ENCODE results near the gene CD151.

GRCh38 chr11:612890-614094 is 2.5 kb downstream of the IRF7 start:
- PRO-cap, result no peak
- RRBS, 2 experiments, result 77 to 90% methylated on average over 9 to 13 of the region's 56 CpGs

GRCh38 chr11:673895-674416 is 21.1 kb downstream of the DEAF1 start:
- PRO-cap, result no peak
- RRBS, 2 experiments, result no CpG with 5 or more reads among the region's 11 CpGs

DNA sequence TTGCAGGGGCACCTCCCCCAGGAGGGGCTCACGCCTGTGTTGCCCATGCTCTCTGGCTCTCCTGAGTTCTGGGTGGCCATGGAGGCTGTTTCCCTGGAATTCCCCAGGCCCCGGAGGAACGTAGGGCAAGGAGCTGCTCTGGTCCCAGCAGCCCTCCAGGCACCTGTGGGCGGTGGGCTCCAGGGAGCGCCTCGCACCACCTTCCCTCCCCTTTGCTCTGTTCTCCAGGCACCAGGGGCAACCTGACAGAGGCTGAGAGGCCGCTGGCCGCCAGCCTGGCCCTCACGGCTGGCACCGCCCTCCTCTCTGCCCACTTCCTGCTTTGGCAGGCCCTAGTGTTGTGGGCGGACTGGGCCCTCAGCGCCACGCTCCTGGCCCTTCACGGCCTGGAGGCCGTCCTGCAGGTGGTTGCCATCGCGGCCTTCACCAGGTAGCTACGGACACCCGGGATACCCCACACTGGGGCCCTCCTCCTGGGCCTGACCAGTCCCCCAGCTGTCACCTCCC is 3.3 kb upstream of the EPS8L2 start:
- PRO-cap, result no peak
- RRBS, 2 experiments, result no CpG with 5 or more reads among the region's 19 CpGs

GRCh38 chr11:726207-726890 is 20.3 kb downstream of the EPS8L2 start:
- PRO-cap, result no peak
- RRBS, 2 experiments, result 5 to 7% methylated on average over 29 to 31 of the region's 60 CpGs

DNA sequence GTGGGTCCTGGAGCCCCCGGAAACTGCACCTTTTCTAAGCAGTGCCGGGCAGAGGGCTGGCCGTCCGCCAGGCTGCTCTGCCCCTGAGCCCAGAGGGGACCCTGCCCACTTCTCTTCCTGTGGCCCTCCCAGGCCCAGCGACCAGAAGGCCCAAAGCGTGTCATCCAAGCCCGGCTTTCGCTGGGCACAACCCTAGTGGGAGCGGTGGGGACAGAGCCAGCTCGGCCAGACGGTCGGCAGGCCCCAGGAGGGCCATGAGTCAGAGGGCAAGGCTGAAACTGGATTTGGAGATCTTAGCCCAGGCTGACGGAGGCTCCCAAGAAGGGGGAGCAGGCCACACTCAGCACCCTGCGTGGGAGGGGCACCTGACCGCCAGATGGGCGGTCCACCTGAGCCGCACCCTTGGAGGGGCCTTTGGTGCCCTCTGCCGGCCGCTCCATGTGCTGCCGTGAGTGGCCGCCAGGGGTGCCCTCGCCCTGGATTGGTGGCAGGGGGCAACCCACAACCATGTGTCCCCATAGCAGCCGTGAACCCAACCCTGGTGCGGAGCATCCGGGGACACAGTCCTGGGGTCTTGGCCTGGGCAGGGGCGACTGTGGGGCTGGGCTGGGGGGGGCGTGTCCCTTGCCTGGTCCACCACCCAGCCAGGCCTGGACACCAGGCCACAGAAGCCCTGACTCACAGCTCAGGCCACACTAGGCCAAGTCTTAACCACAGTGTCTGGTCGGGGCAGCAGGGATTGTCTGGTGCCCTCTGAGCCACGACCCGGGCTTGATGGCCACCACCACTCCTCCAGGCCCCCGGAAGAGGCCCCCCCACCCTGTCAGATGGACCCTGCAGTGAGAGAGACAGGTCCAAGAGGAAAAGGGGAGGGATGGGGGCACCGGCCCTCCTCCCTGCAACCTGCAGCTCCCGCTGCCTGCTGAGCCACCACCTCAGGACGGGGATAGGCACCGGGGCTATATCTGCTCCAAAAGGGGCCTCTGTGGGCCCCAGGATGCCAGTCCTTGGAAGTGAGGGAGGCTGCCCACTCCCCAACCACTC is 19.2 kb upstream of the TALDO1 start:
- PRO-cap, result no peak
- RRBS, 2 experiments, result 55 to 63% methylated on average over 5 to 9 of the region's 35 CpGs

DNA sequence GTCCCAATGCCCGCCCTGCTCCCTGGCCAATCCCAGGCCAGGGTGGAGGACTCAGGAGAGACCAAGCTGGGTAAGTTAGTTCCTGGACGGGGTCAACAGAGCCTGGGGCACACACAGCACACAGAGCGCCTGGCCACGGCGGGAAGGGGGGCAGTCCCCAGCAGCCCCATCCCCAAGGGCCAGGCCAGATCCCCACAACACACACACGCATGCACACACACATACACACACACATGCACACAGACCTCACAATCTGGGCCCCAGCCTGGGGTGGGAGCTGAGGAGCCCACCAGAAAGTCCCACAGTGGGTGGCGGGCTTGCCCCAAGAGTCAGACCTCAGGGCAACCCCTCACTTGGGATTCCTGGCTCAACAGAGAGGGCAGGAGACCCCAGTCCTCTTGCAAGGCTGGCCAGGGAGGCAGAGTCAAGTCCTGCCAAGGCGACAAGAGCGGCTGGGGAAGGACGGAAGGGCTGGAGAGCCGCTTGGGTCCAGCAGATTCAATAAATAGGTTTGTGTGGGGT is 1.2 kb upstream of the CEND1 start:
- PRO-cap, result no peak
- RRBS, 2 experiments, result no CpG with 5 or more reads among the region's 11 CpGs

DNA sequence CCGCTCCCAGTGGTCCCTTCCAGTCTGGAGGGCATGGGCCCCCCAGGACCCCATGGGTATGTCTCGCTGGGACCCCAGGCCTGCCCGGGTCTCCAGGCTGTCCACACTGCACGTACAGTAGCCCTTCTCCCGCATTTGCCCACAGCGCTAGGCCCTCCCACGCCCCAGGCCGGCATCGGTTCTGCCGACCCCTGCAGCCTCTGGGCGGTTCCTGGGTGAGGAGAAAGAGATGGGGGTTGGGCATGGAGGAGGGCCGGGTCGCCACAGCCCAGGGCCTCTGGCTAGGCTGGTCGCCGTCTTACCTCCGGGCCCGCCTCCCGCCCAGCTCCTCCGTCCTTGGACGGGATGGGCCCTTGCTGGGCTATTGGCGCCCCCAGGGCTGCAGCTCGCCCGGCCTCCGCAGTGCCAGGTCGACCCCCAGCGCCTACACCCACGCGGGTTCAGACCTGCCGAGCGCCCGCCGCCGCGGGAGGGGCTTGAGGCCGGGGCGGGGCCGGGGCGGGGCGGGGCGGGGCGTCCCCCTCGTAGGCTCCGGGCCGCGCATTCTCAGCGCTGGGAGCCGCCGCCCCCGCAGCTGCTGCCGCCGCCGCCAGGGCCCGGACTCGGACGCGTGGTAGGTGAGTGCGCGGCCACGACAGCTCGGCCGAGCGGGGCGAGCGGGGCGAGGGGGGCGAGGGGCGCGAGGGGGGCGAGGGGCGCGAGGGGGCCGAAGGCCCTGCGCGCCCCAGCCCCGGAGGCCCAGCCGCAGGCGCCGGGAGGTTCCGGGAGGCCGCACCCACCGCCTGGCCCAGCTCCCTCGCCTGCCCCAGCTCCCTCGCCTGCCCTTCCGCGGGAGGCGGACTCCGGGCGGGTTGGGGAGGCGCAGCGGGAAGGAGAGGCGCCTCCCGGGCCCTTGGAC is at the start of gene CD151:
TSS of gene CD151 (plus strand) at position 543 of the 898 bp plus-strand sequence.
- PRO-cap, result unidirectional peak, plus-strand start at position 543 of the sequence
- RRBS, 2 experiments, result 2 to 4% methylated on average over 57 to 59 of the region's 92 CpGs

DNA sequence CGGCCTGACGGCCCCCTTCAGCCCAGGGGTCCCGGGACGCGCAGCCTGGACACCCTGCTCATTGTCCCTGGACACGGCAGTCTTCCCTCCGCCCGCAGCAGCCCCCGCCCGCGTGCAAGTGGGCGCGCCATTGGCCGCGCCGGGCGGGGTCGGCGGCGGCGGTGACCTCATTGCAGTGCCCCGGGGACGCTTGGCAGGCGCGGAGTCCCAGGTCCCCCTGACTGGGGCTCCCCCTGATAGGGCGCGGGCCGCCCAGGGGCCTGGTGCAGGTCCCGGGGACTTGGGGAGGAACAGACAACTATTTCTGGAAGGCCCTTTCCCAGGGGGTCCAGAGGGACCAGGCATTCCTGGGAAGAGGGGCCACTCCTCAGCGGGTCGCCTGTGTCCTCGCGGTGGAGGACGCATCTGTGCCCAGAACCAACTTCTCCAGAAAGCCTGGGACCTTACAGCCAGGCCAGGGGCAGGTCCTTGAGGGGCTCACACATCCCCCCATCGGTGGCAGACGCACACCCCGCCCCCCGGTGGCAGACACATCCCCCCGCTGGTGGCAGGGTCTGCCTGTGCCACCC is 640 bp downstream of the CD151 start:
- PRO-cap, result no peak
- RRBS, 2 experiments, result under 1 to 2% methylated on average over 14 to 23 of the region's 39 CpGs

GRCh38 chr11:931173-932053 is 5.7 kb downstream of the AP2A2 start:
- PRO-cap, result no peak
- RRBS, 2 experiments, result no CpG with 5 or more reads among the region's 14 CpGs

GRCh38 chr11:1090685-1091249 is 54.2 kb upstream of the MUC6 start:
- PRO-cap, result no peak
- RRBS, 2 experiments, result no CpG with 5 or more reads among the region's 17 CpGs

GRCh38 chr11:1108304-1108808 is 49.4 kb upstream of the MUC5AC start:
- PRO-cap, result no peak
- RRBS, 2 experiments, result 74 to 75% methylated on average over 4 of the region's 22 CpGs

DNA sequence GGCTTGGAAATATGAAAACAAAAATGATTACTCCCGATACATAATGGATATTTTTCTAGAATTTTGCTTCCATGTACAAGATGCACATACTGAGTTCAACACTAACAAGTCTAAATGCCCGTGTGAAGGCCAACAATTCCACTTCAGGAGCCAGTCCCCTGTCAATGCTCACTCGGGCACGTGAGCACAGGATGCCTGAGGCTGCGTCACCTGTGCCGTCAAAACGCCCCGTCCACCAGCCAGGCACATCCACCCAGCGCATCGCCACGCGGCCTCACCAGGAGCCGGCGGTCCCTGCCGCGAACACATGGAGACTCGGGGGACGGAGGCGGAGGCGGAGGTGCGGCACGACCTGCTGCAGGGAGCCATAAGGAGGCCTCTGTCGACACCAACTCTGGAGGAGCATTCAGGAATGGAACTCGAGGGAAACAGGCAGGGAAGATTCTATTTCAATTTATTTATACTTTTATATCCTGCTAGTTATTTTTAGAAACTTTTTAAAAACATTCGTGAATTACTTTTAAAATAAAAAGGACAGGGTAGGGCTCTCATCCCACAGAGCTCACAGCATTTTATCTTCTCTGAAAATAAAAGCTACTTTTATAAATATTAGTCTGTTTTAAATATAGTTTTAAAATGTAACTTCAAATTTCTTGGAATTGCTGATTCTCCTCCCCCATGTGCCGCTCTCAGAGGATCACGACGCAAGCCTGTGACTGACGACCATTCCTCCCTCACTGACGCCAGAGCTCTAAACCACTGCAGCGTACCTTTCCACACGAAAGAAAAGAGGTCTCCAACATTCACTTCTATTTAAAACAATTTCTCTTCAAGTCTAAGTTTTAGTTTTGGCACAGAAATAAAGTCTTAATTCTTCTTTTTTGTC is 9.6 kb downstream of the TOLLIP start:
- PRO-cap, result no peak
- RRBS, 2 experiments, result no CpG with 5 or more reads among the region's 32 CpGs

GRCh38 chr11:1309897-1310806 is 720 bp upstream of the TOLLIP start:
- PRO-cap, result bidirectional peak, plus-strand start at chr11:1310025, minus-strand start at chr11:1310023
- RRBS, 2 experiments, result 3 to 13% methylated on average over 6 to 14 of the region's 60 CpGs

- PRO-cap, result no peak
- RRBS, 2 experiments, result 49 to 60% methylated on average over 2 to 4 of the region's 26 CpGs
Measured at GRCh38 chr11:1458702-1459676, 27.6 kb downstream of the MOB2 start.

DNA sequence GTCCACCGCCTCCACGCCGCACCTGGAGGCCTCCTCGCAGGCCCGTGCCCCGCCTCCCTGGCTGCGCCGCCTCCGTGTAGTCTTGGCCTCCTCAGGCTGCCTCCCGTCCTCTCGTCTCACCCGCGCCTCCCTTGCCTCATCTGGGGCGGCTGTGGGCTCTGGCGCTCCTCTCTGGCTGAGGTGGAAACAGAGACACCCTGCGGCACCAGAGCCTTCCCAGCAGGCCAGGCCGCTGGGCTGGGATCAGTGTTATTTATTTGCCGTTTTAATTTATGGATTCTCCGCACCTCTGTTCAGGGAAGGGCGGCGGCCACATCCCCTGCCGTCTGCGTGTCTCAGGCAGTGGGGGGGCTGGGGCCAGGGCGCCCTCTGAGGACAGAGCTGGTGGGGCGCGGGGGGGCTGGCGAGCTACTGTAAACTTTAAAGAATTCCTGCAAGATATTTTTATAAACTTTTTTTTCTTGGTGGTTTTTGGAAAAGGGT is 25.2 kb downstream of the MOB2 start:
- PRO-cap, result no peak
- RRBS, 2 experiments, result no CpG with 5 or more reads among the region's 27 CpGs

- PRO-cap, result no peak
- RRBS, 2 experiments, result no CpG with 5 or more reads among the region's 6 CpGs
Measured at GRCh38 chr11:1483457-1483940, 3.1 kb downstream of the MOB2 start.

DNA sequence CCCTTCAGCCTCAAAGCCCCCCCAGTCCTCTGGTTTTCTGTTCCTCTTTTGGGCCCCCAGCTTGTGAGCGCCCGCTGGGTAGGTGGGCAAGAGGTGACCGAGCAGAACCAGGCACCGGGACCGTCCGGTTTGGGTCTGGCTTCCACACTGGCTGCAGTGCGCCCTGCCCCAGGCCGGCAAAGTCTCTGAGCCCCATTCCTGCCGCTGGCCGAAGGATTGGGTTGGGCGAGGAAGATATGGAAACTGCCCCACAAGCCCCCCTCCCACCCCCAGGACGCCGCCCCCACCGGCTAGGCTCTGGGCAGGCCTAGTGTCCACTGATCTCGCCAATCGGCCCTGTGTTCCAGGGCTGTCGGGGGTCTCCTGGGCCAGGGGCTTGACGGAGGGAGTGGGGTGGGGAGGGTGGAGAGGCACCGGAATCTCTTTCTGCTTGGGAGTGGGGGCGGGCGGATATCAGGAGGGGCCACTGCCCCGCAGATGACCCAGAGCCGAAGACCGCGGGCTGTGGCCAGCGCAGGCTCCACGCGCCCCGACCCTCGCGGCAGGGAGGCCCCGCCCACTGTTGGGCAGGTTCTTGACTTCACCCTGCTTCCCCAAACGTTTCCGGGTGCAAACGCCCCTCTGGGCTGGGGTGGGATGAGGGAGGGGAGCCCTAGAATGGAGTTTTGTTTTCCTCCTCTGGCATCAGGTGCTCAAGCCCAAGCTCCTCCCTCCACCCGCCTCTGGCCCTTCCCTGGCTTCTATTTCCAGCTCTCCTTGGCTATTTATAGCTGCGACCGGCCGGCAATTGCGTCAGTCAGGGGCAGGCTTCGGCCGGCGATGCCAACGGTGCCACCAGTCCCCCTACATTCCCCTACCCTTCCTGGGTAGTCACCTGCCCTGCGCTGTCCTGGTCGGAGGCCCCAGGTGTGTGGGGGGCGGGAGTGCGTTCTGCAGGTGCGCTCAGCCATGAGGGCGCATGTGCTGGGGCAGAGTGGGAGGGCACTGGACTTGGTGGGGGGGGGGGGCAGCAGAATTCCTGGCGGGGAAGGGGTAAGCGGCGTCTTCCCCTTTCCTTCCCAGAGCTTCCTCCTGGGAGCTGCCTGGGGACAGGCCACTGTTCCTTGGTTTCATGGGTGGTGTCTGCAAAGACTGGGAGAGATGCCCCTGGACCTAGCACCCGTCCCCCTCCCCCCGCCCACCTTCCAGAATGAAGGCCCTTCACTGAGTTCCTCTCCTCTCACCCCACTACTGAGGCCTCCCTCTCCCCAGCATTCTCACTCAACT is 23.9 kb downstream of the DUSP8 start:
- PRO-cap, result no peak
- RRBS, 2 experiments, result 8 to 12% methylated on average over 3 to 7 of the region's 55 CpGs

DNA sequence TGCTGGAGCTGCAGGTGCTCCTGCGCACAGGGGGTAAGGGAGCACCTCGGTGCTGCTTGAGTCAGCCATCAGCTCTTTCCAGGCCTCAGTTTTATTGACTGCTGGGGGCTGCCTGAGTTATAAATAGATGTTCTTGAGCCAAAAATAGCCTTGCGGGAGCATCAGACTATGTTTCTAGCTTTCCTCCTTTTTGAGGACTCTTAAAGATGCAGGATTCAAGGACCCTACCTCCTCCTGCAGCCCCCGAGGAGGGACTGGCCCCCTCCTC is 19.5 kb downstream of the DUSP8 start:
- PRO-cap, result no peak
- RRBS, 2 experiments, result no CpG with 5 or more reads among the region's 4 CpGs

- PRO-cap, result no peak
- RRBS, 2 experiments, result no CpG with 5 or more reads among the region's 22 CpGs
Measured at GRCh38 chr11:1567102-1568204, 4.6 kb downstream of the DUSP8 start.

DNA sequence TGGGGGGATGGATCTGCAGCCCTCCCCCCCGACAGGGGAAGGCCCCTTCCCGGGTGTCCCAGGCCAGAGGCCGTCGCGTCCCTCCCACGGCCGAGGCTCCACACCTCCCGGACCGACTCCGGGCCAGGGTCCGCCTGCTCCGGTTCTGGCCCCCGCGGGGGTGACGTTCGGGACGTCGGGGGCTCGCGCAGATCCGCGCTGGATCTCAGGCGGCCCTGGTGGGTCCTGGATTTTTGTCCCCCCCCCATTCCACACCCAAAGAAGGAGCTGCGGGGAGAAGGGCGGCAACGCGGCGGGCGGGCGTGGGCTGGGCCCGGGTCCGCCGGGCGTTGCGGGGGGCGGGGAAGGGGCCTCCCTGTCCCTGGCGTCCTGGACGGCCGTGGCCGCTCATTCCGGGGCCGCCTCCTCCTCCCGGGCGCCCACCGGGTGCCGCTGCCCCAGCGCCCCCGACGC is 676 bp downstream of the DUSP8 start:
- PRO-cap, result no peak
- RRBS, 2 experiments, result 2 to 3% methylated on average over 22 of the region's 49 CpGs

Measured in astrocyte (in vitro differentiated cells and primary cell).